ENCODE measurements around the genes TMCO3 and GRK1.

GRCh38 chr13:112893375-112894116, 75.5 kb upstream of the MCF2L start:
- PRO-cap, 6 experiments: no peak in any of the 6 experiments
- RAMPAGE, long total RNA, 2 experiments: no peak in any of the 2 experiments
- RRBS: no CpG with 5 or more reads among the region's 28 CpGs

- PRO-cap, 6 experiments: no peak in any of the 6 experiments
- RAMPAGE, long total RNA, 2 experiments: no peak in any of the 2 experiments
- RRBS: 69% methylated on average over 4 of the region's 22 CpGs
Measured at GRCh38 chr13:112990575-112991614, 21.9 kb downstream of the MCF2L start.

DNA sequence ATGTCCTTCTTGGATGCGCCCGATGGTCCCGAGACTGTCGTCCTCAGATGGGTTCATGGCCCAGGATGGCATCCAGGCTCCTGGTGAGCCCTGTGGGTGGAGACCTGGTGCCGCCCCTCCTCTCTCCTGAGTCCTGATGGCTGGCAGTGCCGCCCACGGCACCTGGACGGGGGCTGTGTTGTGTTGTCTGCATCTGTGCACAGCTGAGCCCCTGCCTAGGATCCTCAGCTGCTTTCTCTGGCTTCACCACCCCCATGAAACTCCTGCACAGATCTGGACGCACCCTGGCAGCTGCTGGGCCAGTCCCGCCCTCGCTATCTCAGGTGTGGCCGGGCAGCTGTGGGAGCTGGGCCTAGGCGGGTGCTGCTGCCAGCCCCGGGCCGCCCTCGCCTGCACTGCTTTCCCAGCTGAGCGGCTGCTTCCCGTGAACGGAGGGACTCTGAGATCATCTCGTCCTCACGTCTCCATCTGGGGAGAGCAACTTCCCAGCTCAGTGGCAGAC, 27.7 kb downstream of the MCF2L start:
- PRO-cap, 6 experiments: no peak in any of the 6 experiments
- RAMPAGE, long total RNA, 2 experiments: no peak in any of the 2 experiments
- RRBS: 17% methylated on average over 3 of the region's 21 CpGs

DNA sequence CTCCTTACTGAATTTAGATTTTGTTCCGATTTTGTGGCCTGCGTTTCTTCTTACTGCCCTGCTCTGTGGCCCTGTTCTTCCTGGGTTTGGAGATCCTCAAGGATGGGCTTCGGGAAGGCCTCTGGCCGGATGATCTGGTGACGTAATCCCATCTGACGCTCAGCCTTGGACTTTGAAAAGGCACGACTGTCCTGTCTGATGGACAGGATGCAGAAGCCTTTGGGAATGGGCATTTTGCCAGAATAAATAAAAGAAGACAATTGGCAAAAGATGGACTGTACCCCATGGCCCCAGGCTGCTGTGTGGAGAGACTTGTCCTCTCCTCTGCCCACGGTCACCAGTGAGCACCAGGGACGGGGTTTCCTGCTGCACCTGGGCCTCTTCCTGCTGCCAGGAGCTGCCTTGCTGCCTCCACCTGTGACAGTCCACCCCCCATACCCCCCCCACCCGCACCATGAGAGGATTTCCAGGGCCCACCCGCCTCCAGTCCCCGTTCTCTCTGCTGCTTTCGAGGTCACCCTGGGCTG, 40.7 kb downstream of the MCF2L start:
- PRO-cap, 6 experiments: peak in 1 of 6 experiments; most common plus-strand start position 153 of the sequence (in 1); most common minus-strand start position 88 of the sequence (in 1)
- RAMPAGE, long total RNA, 2 experiments: no peak in any of the 2 experiments
- RRBS: no CpG with 5 or more reads among the region's 13 CpGs

DNA sequence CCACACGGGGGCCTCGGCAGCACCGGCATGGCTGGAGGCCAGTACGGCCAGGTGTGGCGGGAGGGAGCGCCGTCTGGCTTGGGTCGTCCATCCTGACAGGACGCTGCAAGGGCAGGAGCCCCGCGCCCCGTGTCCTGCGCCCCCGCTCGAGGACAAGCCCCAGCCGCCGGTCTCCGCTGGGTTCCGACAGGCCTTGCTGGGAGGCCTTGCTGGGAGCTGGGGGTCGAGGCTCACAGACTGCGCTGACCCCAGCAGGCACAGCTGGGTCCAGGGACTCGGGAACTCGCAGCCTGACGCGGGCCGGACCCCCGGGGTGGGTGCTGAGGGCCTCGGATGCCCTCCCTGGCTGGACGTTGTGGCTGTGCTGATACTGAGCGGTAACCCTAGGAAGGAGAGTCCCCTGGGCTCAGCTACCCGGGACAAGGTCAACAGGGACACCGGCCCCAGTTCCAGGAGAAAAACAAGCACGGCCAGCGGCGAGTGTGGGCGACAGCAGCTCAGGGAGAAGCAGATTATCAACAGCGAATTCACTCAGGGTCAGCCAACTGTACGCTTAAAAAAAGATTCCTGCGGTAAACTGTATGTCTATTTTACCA, 5.1 kb upstream of the PROZ start:
- PRO-cap, 6 experiments: no peak in any of the 6 experiments
- RAMPAGE, long total RNA, 2 experiments: start-site peak on the minus strand in 2 of 2 experiments, centred at positions 373 to 394 of the sequence, 13 to 14 reads per replicate
- RRBS: 3% methylated on average over 6 of the region's 39 CpGs

GRCh38 chr13:113153837-113154315, 4.6 kb upstream of the PROZ start:
- PRO-cap, 6 experiments: peak in 6 of 6 experiments; most common plus-strand start chr13:113153964 (in 1); most common minus-strand start chr13:113153983 (in 4)
- RAMPAGE, long total RNA, 2 experiments: start-site peak on the minus strand in 1 of 2 experiments, at chr13:113153984-113154000 at its widest, 13 reads per replicate
- RRBS: no CpG with 5 or more reads among the region's 49 CpGs

GRCh38 chr13:113161182-113161892, 2.9 kb downstream of the PROZ start:
- PRO-cap, 6 experiments: no peak in any of the 6 experiments
- RAMPAGE, long total RNA, 2 experiments: no peak in any of the 2 experiments
- RRBS: 38% methylated on average over 4 of the region's 22 CpGs

- PRO-cap, 6 experiments: no peak in any of the 6 experiments
- RAMPAGE, long total RNA, 2 experiments: no peak in any of the 2 experiments
- RRBS: no CpG with 5 or more reads among the region's 12 CpGs
Measured at GRCh38 chr13:113222615-113223178, 13.3 kb downstream of the CUL4A start.

- PRO-cap, 6 experiments: no peak in any of the 6 experiments
- RAMPAGE, long total RNA, 2 experiments: no peak in any of the 2 experiments
- RRBS: no CpG with 5 or more reads among the region's 7 CpGs
Measured at GRCh38 chr13:113309515-113310036, 12.5 kb downstream of the LAMP1 start.

DNA sequence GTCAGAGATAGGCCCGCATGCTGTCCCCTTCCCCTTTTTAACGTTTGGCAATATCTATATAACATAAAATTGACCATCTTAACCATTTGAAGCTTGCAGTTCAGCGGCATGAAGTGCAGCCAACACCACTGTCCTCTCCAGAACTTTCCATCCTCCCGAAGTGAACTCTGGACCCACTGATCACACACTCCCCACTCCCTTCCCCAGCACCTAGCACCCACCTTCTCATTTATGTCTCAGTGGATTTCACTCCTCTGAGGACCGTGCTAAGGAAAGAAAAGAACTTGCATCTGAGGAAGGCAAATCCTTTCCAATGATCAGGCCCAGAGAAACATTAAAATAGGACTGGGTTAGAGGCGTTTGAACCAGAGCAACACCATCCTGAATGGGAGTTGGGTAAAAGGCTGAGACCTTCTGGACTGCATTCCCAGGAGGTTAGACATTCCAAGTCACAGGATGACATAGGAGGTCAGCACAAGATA, 16.4 kb upstream of the GRTP1 start:
- PRO-cap, 6 experiments: no peak in any of the 6 experiments
- RAMPAGE, long total RNA, 2 experiments: no peak in any of the 2 experiments
- RRBS: no CpG with 5 or more reads among the region's 6 CpGs

GRCh38 chr13:113483330-113484363, 6.9 kb downstream of the DCUN1D2 start:
- PRO-cap, 6 experiments: peak in 5 of 6 experiments; most common plus-strand start chr13:113483701 (in 4); most common minus-strand start chr13:113483585 (in 3)
- RAMPAGE, long total RNA, 2 experiments: start-site peak on the minus strand in 1 of 2 experiments, at chr13:113483901-113484065 at its widest, 25 to 32 reads per replicate
- RRBS: 20% methylated on average over 9 of the region's 38 CpGs

- PRO-cap, 6 experiments: peak in 6 of 6 experiments; most common plus-strand start chr13:113491024 (in 4); most common minus-strand start chr13:113490691 (in 6)
- RAMPAGE, long total RNA, 2 experiments: start-site peak on the plus strand in 1 of 2 experiments, at chr13:113491093-113491110 at its widest, 53 reads per replicate; start-site peak on the minus strand in 2 of 2 experiments, at chr13:113490684-113490713 at its widest, 165 to 306 reads per replicate
- RRBS: 1% methylated on average over 66 of the region's 138 CpGs
Measured at GRCh38 chr13:113490327-113491440, at the start of gene TMCO3. TSS of gene TMCO3 (plus strand) at chr13:113491021.

- PRO-cap, 6 experiments: peak in 3 of 6 experiments; most common plus-strand start chr13:113545972 (in 2)
- RAMPAGE, long total RNA, 2 experiments: no peak in any of the 2 experiments
- RRBS: 18% methylated on average over 8 of the region's 18 CpGs
Measured at GRCh38 chr13:113545615-113546295, 38.8 kb upstream of the TFDP1 start.

DNA sequence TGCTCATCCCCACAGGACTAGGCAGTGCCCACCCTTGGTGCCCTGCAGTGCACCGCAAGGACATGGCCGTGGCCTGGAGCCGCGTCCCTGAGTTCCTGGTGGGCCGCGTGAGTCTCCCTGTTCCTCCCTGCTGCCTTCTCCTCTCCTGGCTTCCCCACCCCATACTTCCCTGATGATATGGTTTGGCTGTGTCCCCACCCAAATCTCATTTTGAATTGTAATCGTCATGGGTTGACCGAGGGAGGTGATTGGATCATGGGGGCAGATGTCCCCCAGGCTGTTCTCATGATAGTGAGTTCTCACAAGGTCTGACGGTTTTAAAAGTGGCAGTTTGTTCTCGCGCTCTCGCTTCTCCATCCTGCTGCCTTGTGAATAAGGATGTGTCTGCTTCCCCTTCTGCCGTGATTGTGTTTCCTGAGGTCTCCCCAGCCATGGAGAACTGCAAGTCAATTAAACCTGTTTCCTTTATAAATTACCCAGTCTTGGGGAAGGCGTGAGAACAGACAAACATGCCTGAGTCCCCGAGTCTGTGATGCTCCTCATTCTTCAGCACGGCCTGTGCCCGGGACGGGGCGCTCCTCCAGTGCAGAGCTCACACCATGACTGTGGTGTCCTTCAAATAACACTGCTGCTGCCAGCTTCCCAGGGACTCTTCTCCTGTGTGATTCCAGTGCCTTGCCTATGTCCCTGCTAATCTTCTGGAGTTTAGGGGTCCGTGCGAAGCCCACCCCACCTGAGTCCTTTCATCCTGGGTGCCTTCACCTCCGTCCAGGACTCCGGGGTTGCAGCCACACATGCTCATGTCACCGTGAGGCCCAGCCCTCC, 31.4 kb upstream of the TFDP1 start:
- PRO-cap, 6 experiments: no peak in any of the 6 experiments
- RAMPAGE, long total RNA, 2 experiments: no peak in any of the 2 experiments
- RRBS: no CpG with 5 or more reads among the region's 24 CpGs

DNA sequence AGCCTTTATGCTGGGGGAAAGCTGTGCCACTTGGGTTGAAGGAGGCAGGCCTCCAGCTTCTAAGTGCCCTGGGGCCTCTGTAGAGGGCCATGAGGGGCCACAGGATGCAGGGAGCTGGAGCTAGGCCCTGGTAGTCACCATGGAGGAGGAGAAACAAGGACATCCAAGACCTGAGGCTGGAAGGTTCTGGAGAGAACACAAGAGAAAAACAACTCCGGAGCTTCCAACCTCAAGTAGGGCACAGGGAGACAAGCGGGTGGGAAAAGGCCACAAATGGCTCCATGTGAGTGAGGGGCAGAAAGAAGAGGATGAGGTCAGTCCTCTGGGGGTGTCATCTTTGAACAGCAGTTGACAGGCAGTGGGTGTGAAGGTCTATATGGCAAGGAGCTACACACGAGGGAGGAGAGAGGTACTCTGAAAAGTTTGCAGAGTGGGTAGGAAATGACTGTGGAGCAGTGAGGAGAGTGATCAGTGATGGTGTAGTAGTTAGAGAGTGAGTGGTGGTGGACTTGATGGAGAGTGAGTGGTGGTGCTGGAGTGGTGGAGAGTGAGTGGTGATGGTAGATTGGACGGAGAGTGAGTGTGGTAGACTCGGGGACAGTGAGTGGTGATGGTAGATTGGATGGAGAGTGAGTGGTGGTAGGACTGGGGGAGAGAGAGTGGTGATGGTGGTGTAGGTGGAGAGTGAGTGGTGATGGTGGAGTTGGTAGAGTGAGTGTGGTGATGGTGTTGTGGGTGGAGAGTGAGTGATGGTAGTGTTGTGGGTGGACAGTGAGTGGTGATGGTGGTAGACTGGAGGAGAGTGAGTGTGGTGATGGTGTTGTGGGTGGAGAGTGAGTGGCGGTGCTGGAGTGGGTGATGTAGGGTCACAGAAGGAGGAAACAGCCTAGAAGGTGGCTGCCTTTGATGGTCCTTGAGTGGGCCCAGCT, 3.9 kb downstream of the TFDP1 start:
- PRO-cap, 6 experiments: no peak in any of the 6 experiments
- RAMPAGE, long total RNA, 2 experiments: no peak in any of the 2 experiments
- RRBS: no CpG with 5 or more reads among the region's 6 CpGs

DNA sequence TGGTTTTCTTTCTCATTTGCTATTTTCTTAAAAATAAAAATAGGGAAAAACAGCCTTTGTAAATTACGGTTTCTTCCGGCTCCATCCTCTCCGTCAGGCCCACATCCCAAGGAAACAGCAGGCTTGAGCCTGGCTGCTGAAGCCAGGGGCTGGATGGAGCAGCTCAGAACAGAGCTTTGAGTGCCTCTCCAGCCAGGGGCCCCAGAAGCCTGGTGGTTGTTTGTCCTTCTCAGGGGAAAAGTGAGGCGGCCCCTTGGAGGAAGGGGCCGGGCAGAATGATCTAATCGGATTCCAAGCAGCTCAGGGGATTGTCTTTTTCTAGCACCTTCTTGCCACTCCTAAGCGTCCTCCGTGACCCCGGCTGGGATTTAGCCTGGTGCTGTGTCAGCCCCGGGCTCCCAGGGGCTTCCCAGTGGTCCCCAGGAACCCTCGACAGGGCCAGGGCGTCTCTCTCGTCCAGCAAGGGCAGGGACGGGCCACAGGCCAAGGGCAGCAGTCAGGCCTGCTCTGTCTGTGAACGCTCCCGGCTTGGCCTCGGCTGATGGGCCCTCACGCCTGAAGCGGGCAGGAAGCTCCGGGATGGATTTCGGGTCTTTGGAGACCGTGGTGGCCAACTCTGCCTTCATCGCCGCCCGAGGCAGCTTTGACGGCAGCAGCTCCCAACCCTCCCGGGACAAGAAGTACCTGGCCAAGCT, at the start of gene GRK1:
GRK1 (plus strand) TSS at position 412 of the 695 bp plus-strand sequence.
- PRO-cap, 6 experiments: no peak in any of the 6 experiments
- RAMPAGE, long total RNA, 2 experiments: no peak in any of the 2 experiments
- RRBS: 52% methylated on average over 14 of the region's 27 CpGs

GRCh38 chr13:113777518-113777795, 18.4 kb downstream of the TMEM255B start:
- PRO-cap, 6 experiments: no peak in any of the 6 experiments
- RAMPAGE, long total RNA, 2 experiments: no peak in any of the 2 experiments
- RRBS: 16% methylated on average over 4 of the region's 10 CpGs

- PRO-cap, 6 experiments: no peak in any of the 6 experiments
- RAMPAGE, long total RNA, 2 experiments: no peak in any of the 2 experiments
- RRBS: no CpG with 5 or more reads among the region's 20 CpGs
Measured at GRCh38 chr13:113826982-113827445, 36.9 kb downstream of the GAS6 start.

- PRO-cap, 6 experiments: peak in 1 of 6 experiments; most common plus-strand start chr13:113844472 (in 1); most common minus-strand start chr13:113844381 (in 1)
- RAMPAGE, long total RNA, 2 experiments: no peak in any of the 2 experiments
- RRBS: no CpG with 5 or more reads among the region's 31 CpGs
Measured at GRCh38 chr13:113843743-113844707, 19.9 kb downstream of the GAS6 start.

GRCh38 chr13:113846315-113847005, 17.4 kb downstream of the GAS6 start:
- PRO-cap, 6 experiments: no peak in any of the 6 experiments
- RAMPAGE, long total RNA, 2 experiments: no peak in any of the 2 experiments
- RRBS: no CpG with 5 or more reads among the region's 23 CpGs